Esophagus squamous epithelium (tissue), 4 donors: ENCODE measurements around the genes FRAT2 and GOLGA7B.

DNA sequence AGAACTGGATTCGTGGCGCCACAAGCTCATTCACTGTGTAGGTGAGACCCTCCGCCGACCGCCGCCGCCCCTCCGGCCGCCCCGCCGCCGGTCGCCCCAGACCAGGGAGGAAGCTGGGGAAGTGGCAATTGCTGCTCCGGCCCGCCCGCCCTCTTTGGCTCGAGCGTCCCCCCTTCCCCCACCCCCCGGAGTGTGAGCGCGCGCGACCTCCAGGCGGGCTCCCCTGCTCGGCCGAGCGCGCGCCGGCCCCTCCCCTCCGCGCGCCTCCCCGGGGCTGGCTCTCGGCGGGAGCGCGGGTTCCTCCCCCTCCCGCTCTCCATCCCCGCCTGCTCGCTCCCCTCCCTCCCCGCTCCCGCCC is 240 bp downstream of the LCOR start:
- PRO-cap: bidirectional peak, plus-strand start at position 319 of the sequence, minus-strand start at position 156 of the sequence
- RAMPAGE, long total RNA, 4 experiments: no peak in any of the 4 experiments

DNA sequence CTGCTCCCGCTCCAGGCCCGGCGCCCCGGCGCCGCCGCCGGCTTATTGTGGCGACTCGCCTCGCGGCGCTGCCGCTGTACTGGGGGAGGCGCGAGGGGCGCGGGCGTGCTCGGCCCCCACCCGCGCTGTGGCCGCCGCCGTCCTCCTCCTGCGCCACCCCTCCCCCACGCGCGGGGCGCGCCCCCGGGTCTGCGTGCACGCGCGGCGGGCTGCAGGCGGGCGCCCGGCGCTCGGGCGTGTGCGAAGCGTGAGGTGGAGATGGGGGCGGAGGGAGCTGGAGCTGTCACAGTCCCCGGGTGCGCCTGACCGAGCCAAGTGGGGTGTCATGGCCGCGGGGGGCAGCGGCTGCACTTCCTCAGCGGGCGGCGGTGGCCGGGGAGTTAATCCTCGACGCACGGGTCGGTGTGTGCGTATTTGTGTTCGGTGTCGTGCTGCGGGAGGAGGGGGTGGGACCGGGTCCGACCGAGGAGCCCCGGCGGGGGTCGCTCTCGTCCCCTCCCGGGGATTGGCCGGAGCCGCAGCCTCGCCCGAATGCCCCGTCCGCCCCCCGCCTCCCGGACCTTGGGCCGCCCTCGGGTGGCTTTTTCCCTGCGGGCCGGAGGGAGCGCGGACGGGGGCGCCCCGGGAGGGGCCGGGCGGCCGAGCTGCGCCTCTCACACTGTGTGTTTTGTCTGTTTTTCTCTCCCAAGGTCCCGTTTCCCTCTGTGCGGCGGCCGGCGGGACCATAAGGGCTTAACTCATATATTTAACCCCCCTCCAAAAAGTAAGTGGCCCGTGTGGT is 809 bp downstream of the LCOR start:
- PRO-cap: bidirectional peak, plus-strand start at position 286 of the sequence, minus-strand start at position 168 of the sequence
- RAMPAGE, long total RNA, 4 experiments: start-site peak on the plus strand in 1 of 4 experiments, centred at position 280 of the sequence, 60 reads per replicate

GRCh38 chr10:96984712-96985118 is 152.6 kb downstream of the LCOR start:
- PRO-cap: no peak
- RAMPAGE, long total RNA, 4 experiments: no peak in any of the 4 experiments

- PRO-cap: unidirectional peak, minus-strand start at chr10:97066772
- RAMPAGE, long total RNA, 4 experiments: no peak in any of the 4 experiments
These were observed 119.2 kb downstream of the SLIT1 start for GRCh38 chr10:97066544-97067054.

- PRO-cap: no peak
- RAMPAGE, long total RNA, 4 experiments: no peak in any of the 4 experiments
These were observed 720 bp downstream of the ARHGAP19 start for GRCh38 chr10:97291775-97292059.

- PRO-cap: unidirectional peak, minus-strand start at chr10:97334484; bidirectional peak, plus-strand start at chr10:97335062, minus-strand start at chr10:97334729
- RAMPAGE, long total RNA, 4 experiments: no peak in any of the 4 experiments
These were observed at the start of gene FRAT2 for GRCh38 chr10:97334364-97335419. TSS of gene FRAT2 (minus strand) at chr10:97334729.

DNA sequence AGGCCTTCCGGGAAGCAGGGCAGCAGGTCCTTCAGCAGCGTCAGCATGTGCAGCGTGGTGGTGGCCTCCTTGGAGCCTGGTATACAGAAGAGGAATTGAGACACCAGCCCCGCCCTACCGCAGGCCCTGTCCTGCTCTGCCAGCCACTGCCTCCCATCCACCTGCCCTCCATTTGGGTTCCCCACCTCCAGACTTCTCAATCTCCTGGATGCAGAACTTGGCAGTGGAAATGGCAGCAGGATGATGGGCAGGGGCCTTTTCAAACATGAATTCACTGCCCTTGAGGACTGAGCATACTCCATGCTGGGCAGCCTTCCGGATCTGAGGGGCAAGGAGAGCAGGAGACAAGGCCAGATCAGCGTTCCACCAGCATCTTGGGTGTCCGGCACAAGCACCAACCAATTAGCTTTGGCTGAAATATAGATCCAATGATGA is 12.8 kb downstream of the RRP12 start:
- PRO-cap: no peak
- RAMPAGE, long total RNA, 4 experiments: no peak in any of the 4 experiments

DNA sequence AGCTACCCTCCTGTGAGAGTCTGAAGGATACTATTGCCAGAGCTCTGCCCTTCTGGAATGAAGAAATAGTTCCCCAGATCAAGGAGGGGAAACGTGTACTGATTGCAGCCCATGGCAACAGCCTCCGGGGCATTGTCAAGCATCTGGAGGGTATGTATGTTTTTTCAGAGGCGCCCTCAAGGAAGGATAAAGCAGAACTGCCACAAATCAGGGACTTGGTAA is 4.9 kb downstream of the PGAM1 start:
- PRO-cap: no peak
- RAMPAGE, long total RNA, 4 experiments: start-site peak on the plus strand in 2 of 4 experiments, centred at positions 109 to 114 of the sequence, 333 to 374 reads per replicate

- PRO-cap: unidirectional peak, plus-strand start at chr10:97432629
- RAMPAGE, long total RNA, 4 experiments: start-site peak on the plus strand in 1 of 4 experiments, at chr10:97432387-97432488 at its widest, 361 reads per replicate
These were observed 6.3 kb downstream of the PGAM1 start for GRCh38 chr10:97432208-97432730.

GRCh38 chr10:97451452-97452362 is 5.7 kb downstream of the ZDHHC16 start:
- PRO-cap: no peak
- RAMPAGE, long total RNA, 4 experiments: no peak in any of the 4 experiments

GRCh38 chr10:97453172-97453683 is 7.3 kb downstream of the ZDHHC16 start:
- PRO-cap: no peak
- RAMPAGE, long total RNA, 4 experiments: no peak in any of the 4 experiments

GRCh38 chr10:97574641-97575292 is 2.2 kb downstream of the ANKRD2 start:
- PRO-cap: no peak
- RAMPAGE, long total RNA, 4 experiments: no peak in any of the 4 experiments

DNA sequence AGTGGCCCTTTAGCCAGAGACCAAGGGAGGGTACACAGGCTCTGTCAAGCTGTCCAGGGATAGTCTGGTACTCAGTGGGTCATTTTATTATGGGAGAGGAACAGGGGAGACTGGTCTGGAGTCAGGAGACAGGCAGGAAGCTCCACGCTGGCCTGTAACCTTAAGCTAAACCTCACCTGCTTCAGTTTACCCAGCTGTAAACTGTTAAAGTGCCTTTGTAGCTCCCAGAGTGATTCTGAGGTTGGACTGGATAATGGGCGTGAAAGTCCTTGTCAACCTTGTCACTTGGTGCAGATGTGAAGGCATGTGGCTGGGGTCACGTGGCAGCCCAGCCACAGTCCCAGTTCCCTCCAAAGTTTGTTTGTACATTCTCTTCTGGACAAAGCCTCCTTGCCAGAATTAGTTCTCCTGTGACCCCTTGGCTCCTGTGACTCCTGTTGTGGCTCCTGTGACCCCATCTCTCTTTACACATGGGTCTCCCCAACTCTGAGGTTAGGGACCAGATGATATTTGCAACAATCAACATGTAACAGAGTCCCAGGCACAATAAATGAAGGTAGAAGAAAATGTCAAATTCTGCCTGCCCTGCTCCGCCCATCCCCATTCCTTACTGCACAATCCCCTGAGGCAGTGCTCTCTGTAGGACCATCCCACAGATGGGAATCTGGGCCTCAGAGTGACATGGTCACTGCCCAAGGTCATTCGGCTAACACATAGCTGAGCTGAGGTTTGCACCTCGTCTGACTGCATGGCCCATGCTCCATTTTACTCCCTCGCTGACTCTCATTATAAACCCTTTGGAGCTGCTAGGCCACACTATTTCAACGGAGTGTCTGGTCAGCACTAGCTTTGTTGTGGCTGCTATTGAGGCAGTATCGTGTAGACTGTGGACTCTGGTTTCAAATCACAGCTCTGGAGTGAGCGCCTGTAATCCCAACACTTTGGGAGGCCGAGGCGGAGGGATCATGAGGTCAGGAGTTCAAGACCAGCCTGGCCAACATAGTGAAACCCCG is 1.1 kb downstream of the HOGA1 start:
- PRO-cap: no peak
- RAMPAGE, long total RNA, 4 experiments: no peak in any of the 4 experiments

DNA sequence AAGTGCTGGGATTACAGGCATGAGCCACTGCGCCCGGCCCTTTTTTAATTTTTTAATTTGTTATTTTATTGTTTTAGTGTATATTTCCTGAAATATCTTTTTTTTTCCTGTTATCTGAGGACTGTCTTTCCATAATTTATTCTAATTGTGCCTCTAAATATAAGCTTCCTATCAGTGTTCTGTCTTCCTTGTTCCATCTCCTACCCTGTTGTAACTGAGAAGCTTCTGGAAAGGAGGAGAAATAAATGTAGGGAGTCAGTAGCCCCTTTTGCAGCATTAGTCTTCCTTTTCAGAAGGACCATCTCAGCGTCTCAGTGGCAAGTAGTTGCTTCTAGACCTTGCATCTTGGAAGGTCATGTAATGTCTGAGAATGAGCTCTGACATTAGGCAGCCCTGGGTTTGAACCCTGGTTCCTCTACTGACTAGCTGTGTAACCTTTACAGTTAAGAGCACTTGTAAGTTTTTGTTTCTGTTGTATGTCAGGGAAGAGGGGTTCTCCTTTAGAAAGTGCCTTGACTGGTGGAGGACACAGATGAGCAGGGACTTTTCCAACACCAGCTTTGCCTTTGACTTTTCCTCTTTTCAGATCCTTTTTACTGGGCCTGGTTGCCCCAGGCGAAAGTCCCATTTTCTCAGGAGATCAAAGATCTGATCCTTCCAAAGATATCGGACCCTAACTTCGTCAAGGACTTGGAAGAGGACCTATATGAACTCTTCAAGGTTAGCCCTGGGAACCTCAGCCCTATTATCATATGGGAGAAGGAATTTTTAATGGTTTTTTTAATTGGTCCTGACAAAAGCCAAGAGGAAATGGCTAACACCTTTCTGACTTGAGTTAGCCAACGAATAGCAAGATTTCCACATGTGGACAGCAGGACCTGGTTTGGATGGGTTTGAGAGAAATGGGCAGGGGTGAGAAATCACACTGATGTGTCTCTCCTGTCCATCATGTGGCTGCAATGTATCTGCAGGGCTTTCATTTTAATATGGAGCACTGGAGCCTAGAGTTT is 20.9 kb downstream of the AVPI1 start:
- PRO-cap: no peak
- RAMPAGE, long total RNA, 4 experiments: no peak in any of the 4 experiments

- PRO-cap: no peak
- RAMPAGE, long total RNA, 4 experiments: no peak in any of the 4 experiments
These were observed 20.2 kb downstream of the AVPI1 start for GRCh38 chr10:97666862-97667262.

- PRO-cap: no peak
- RAMPAGE, long total RNA, 4 experiments: no peak in any of the 4 experiments
These were observed 9.2 kb downstream of the AVPI1 start for GRCh38 chr10:97677528-97678478.

DNA sequence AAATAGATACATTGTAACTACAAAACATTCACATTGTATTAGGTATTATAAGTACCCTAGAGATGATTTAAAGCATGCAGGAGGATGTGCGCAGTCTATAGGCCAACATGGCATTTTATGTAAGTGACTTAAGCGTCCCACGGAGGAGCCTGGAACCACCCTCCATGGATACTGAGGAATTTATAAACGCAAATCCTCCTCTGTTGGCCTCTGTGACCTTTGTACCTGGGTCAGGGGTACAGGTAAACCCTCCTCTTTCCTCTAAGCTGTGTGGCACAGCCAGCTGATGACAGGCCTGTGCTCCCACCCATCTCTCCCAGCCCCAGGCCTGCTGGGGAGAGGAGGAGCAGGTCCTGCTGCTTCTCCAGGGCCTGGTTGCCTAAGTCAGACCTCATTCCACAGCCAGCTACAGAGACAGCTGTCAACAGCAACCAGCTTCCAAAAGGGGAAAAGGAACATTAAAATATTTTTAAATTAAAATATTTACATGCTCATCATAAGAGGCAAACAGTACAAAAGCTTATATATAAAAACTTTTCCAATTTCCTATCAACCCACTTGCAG is 5.0 kb downstream of the AVPI1 start:
- PRO-cap: unidirectional peak, plus-strand start at position 394 of the sequence
- RAMPAGE, long total RNA, 4 experiments: no peak in any of the 4 experiments

DNA sequence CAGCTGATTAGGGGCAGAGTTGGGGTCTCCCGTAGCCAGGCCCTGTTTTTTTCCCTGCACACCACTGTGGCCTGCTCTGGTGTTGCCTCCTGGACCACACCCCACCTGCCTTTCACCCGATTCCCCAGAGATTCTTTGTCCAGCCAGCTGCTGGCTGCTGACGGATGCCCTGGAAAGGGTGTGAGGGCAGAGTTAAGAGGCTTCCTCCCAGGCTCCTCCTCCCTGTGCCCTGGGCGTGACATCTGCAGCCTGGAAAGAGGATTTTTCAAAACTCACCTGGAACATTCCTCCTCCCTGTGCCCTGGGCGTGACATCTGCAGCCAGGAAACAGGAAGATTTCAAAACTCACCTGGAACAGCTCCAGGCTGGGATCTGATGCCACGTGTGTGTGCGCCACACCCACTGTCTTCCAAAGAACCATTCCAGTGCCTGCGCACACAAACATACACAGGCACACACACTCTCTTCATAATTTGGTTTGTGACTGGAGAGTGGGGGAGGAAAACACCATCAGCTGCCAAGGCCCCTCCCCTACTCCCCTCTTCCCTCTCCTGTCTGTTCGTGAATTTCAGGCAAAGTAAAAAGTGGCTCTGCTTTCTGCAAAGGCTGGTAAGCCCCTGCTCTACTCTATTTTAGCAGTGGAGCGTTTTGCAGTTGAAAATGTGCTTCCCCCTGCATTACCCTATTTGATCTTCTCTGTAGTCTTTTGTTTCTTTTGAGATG is 5.2 kb downstream of the MARVELD1 start:
- PRO-cap: bidirectional peak, plus-strand start at position 434 of the sequence, minus-strand start at position 113 of the sequence
- RAMPAGE, long total RNA, 4 experiments: no peak in any of the 4 experiments

DNA sequence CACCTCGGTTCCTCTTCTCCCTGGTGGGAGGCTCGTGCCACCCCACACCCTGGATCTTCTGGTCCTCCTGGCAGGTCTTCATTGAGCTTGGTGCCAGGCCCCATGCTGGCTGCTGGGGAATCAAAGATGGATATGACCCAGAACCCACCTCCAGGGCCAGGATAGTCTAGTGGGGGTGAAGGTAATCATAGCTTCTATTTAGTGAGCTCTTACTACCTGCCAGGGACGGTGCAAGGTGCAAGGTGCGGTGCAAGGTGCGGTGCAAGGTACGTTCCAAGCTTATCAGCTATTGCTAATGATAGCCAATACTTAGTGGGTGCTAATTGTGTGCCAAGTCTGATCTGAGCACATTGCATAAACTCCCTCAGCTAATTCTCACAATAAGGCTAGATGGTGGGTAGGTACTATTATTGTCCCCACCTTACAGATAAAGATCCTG is 604 bp upstream of the SFRP5 start:
- PRO-cap: no peak
- RAMPAGE, long total RNA, 4 experiments: no peak in any of the 4 experiments

GRCh38 chr10:97849431-97850498 is at the start of gene GOLGA7B:
TSS of gene GOLGA7B (plus strand) at chr10:97849843.
- PRO-cap: unidirectional peak, plus-strand start at chr10:97849877
- RAMPAGE, long total RNA, 4 experiments: no peak in any of the 4 experiments